Prostate gland (tissue), 2 donors: Measurements from ENCODE around the genes DCTN1, M1AP and HK2.

- PRO-cap: no peak
- RAMPAGE, long total RNA, 2 experiments: no peak in any of the 2 experiments
These were observed 32.9 kb downstream of the TPRKB start for GRCh38 chr2:73704276-73704681.

DNA sequence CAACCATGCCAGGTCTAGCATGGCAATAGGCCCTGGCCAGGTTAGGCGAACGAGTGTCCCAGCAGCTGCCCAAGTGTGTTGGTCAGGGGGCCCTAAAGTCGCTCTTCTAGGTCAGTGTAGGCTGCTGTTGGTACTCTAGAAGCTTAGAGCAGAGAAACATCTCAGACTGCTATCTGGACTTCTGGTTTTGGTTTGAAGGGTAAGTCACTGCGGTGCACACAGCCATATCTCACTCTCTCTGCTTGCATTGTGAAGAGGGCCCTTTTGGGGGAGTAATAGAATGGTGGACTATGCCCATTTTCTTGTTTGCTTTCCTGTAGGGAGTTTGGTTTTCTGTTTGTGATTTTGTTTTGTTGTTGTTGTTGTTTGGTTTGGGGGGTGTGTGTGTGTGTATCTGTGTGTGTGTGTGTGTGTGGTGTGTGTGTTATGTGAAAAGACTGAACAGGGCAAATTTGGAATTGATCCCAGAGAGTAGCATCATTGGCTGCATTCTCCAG, 14.0 kb upstream of the TPRKB start:
- PRO-cap: no peak
- RAMPAGE, long total RNA, 2 experiments: no peak in any of the 2 experiments

GRCh38 chr2:73931270-73932078, 4.8 kb downstream of the DGUOK start:
- PRO-cap: no peak
- RAMPAGE, long total RNA, 2 experiments: no peak in any of the 2 experiments

GRCh38 chr2:73978784-73979473, 5.8 kb upstream of the TET3 start:
- PRO-cap: no peak
- RAMPAGE, long total RNA, 2 experiments: no peak in any of the 2 experiments

DNA sequence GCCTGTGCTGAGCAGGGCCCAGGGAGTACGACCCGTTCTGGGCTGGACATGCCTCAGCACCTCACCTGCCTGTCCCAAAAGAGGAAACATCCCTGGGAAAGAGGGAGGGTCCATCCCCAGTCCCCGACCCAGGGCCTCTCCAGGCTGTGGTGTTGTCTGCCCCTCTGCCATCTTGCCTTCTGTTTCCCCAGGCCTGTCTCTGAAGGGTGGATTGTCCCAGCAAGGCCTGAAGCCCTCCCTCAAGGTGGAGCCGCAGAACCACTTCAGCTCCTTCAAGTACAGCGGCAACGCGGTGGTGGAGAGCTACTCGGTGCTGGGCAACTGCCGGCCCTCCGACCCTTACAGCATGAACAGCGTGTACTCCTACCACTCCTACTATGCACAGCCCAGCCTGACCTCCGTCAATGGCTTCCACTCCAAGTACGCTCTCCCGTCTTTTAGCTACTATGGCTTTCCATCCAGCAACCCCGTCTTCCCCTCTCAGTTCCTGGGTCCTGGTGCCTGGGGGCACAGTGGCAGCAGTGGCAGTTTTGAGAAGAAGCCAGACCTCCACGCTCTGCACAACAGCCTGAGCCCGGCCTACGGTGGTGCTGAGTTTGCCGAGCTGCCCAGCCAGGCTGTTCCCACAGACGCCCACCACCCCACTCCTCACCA, 47.4 kb downstream of the BOLA3 start:
- PRO-cap: no peak
- RAMPAGE, long total RNA, 2 experiments: no peak in any of the 2 experiments

GRCh38 chr2:74379572-74380574, at the start of gene DCTN1:
Gene DCTN1 (minus strand): TSS chr2:74380311.
- PRO-cap: no peak
- RAMPAGE, long total RNA, 2 experiments: no peak in any of the 2 experiments

DNA sequence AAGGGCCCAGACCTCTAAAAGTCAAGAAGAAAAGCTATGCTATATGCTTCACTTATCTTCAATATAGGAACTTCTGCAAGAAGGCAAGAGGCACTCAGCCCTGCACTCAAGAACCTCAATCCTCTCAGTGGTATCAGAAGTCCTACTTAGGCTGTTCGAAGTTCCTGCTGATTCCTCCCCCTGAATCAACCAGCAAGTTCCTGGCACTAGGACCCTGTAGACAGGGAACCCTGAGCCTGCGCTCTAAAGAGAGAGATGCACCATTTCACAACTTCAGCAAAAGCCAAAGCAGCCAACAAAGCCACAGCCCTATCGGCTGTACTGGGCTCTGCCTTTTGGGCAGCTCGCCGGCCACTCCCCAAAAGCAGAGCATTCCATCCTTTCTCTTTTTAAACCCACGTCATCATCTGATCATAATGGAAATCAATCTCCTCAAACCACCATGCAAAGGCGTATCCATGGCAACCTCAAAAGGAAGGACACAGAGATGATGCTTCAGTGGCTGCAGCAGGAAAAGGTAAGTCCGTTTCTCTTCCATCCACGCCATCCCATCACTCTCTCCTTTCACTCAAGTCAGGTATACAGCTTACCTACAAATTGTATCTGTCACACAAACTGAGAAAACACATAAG, 5.2 kb upstream of the DCTN1 start:
- PRO-cap: no peak
- RAMPAGE, long total RNA, 2 experiments: no peak in any of the 2 experiments

DNA sequence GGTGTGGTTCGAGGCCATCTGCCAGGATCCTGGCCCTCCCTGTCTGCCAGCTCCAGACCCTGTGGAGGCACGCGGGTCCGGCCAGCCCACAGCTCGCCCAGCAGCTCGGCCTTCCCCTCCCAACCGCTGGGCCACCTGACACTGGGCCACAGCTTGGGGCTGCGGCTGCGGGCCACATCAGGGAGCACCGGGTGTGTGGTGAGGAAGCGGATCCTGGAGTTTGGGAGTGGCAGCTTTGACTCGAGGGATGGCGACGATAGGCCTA, 7.0 kb downstream of the C2orf81 start:
- PRO-cap: no peak
- RAMPAGE, long total RNA, 2 experiments: no peak in any of the 2 experiments

GRCh38 chr2:74425062-74425716, 3.7 kb downstream of the WDR54 start:
- PRO-cap: no peak
- RAMPAGE, long total RNA, 2 experiments: no peak in any of the 2 experiments

DNA sequence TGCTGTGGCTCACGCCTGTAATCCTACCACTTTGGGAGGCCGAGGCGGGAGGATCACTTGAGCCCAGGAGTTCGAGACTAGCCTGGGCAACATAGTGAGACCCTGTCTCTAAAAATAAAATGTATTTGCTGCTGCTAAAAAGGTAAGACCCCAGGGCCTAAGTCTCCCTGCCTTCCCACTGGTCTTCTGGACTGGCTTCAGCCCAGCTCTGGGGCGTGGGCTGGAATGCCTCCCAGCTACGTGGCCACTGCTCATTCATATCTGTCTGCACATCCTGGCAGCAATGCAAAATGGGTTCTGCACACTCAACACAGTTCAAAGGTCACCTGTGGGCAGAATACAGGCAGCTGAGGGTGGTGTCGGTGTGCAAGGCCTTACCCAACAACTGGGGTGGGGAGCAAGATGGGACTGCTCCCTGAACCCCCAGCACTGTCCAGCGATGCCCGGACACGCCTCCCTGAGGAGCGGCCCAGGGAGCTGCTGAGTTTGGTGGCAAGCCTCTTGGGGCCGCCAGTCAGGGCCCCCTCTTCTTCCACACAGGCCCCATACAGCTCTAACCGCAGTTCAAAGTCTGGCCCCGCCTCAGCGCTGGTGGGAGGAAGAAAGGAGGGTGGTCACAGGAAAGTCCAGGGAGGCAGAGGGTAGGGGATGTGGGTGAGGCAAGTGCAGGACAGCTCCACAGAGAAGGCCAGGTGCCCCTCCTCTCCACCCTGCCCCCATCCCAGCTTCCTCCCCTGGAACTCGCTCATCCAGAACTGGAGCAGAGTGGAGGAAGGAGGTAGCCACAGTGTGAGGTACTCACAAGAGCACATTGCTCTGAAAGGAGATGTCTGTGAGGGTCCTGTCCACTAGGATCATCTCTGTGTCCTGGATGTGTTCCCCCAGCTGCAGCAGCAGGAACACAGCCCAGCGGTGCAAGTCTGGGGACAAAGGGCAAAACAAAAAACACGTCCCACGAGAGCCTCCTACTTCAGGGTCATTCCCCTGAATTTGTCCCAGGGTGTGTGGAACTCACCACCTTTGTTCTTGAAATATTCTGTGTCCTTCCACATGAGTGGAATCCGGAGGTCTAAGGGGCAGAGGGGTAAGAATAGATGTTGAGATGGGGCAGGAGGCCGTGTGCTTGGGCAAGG, 8.3 kb downstream of the WDR54 start:
- PRO-cap: no peak
- RAMPAGE, long total RNA, 2 experiments: no peak in any of the 2 experiments

- PRO-cap: no peak
- RAMPAGE, long total RNA, 2 experiments: no peak in any of the 2 experiments
These were observed 7.3 kb downstream of the TTC31 start for GRCh38 chr2:74489993-74490794.

GRCh38 chr2:74528529-74529039, 922 bp downstream of the AUP1 start:
- PRO-cap: no peak
- RAMPAGE, long total RNA, 2 experiments: no peak in any of the 2 experiments

DNA sequence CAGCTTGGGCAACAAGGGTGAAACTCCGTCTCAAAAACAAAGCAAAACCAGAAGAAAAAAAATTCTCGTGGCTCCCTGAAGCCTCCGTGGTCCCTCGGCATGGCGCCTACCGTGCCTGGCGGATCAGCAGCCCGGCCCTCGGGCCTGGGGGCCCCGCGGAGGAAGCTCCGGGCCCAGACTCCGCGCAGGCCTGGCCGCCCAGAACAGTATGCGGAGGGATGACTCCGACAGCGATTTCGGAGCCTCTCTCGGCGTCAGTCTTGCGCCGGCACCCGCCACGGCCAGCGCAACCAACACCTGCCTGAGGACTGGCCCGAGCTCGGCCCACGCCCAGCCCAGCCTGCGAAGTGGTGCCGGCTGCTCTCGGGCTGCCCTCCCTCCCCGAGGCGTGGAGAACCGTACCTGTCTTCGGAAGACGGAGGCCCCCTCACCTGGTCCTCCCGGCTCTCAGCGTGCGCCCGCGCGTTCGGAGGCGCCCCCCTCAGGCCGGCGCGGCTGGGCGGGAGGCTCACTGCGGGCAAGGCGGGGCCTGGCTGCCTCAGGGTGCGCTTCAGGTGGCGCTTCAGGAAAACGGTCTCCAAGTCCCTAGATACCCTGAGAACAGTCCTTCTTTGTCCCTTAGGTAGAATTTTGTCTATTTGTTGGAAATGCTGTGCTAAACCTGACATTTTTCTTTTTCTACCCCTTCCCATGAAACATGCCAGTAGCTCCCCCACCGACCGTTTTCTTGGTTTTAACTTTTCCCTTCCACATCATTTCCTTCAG, at the start of gene M1AP:
Gene M1AP (minus strand): TSS at position 468 of the 765 bp plus-strand sequence.
- PRO-cap: no peak
- RAMPAGE, long total RNA, 2 experiments: start-site peak on the minus strand in 1 of 2 experiments, centred at position 469 of the sequence, 55 reads per replicate

DNA sequence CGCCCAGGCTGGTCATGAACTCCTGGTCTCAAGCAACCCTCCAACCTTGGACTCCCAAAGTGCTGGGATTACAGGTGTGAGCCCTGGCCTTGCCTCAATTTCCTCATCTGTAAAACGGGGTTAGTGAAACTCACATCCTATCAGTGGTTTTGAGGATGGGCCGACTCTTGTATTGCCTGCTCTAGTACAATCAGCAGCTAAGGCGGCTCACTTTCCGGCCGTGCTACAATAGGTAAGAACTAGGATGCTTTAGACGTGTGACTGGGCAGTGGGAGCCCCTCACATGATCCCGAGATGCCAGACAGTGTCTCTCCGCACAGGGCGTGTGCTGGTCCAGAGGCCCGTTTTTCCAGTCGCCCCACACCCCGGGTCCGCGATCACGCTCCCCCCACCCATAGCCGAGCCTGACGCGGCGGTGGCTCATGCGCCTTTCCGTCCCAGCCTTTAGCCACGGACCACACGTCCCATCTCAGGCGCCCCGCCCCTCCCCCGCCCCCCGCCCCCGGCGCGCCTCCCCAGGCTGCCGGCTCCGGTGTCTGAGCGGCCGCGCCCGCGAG, 409 bp upstream of the HK2 start:
- PRO-cap: bidirectional peak, plus-strand start outside the sequence, minus-strand start at position 446 of the sequence
- RAMPAGE, long total RNA, 2 experiments: no peak in any of the 2 experiments

GRCh38 chr2:74833997-74834374, at the start of gene HK2:
Gene HK2 (plus strand): TSS chr2:74834127.
- PRO-cap: bidirectional peak, plus-strand start at chr2:74834129, minus-strand start at chr2:74833885
- RAMPAGE, long total RNA, 2 experiments: start-site peak on the plus strand in 2 of 2 experiments, at chr2:74834064-74834153 at its widest, 19 to 197 reads per replicate

- PRO-cap: no peak
- RAMPAGE, long total RNA, 2 experiments: no peak in any of the 2 experiments
These were observed 9.5 kb downstream of the HK2 start for GRCh38 chr2:74843005-74844306.

DNA sequence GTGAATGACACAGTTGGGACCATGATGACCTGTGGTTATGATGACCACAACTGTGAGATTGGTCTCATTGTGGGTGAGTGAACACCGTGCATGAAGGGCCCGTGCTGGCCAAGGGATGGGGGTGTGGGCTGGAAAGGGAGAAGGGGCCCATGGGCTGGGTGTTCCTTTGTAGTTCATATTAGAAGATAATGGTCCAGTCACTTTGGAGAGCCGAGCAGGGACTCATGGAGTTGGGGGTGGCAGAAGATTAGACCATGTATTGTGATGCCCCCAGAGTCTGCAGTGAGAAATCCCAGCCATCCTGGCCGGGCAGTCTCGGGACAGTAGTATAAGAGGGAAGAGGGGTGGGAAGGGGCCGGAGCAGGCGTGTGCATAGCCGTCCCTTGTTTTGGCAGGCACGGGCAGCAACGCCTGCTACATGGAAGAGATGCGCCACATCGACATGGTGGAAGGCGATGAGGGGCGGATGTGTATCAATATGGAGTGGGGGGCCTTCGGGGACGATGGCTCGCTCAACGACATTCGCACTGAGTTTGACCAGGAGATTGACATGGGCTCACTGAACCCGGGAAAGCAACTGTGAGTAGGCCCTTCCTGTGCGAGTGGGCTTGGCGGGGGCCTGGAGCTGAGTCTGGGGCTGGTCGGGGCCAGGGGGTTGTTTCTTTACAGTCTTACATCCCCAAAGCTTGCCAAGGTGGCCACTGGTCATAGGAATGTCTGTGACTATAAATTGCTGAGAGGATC, 40.1 kb downstream of the HK2 start:
- PRO-cap: no peak
- RAMPAGE, long total RNA, 2 experiments: no peak in any of the 2 experiments

GRCh38 chr2:74876992-74877601, 43.2 kb downstream of the HK2 start:
- PRO-cap: no peak
- RAMPAGE, long total RNA, 2 experiments: no peak in any of the 2 experiments

DNA sequence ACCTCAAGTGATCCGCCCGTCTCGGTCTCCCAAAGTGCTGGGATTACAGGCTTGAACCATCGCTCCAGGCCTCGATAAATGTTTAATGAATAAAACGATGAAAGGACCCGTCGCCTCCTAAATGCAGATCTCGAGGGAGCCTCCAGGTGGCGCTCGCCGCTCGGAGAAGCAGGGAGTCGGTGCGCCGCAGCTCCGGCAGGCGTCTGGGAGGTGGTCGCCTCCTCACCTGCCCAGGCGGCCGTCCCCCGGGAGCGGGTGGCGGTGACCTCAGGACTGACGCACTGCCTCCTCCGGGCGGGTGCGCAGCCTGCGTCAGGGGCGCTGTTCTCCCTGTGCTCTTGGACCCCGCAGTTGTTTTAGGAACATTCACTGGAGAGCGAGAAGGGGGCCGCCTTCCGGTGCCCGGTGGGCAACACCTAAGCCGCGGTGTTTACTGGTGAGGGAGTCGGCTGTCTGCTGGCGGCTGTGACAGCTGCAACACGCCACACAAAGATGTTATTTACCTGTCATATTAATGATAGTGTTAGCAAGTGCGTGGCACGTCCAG, 38.6 kb upstream of the POLE4 start:
- PRO-cap: no peak
- RAMPAGE, long total RNA, 2 experiments: no peak in any of the 2 experiments

- PRO-cap: no peak
- RAMPAGE, long total RNA, 2 experiments: no peak in any of the 2 experiments
These were observed 907 bp downstream of the POLE4 start for GRCh38 chr2:74959349-74959751.